Hair follicular keratinocyte (primary cell): ENCODE measurements around the genes CITED4, CTPS1 and FOXJ3.

GRCh38 chr1:40311151-40311655 lies 5.9 kb downstream of the COL9A2 start:
- RAMPAGE, long total RNA: no peak

DNA sequence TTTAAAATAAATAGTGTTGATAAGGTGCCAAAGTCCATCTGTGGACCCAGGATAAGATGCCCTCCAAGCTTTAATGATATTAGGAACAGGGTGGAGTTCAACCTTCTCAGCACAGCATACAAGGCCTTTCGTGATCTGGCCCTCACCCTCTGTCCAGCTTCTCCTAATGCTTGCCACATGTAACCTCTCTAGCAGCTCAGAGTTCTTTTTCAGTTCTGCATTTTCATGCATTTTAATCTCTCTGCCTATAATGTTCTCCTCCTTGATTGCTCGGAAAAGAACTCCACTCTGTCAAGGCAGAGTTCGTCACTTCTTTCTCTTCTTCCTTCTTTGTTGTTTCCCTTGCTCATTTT lies 21.4 kb upstream of the SMAP2 start:
- RAMPAGE, long total RNA: no peak

DNA sequence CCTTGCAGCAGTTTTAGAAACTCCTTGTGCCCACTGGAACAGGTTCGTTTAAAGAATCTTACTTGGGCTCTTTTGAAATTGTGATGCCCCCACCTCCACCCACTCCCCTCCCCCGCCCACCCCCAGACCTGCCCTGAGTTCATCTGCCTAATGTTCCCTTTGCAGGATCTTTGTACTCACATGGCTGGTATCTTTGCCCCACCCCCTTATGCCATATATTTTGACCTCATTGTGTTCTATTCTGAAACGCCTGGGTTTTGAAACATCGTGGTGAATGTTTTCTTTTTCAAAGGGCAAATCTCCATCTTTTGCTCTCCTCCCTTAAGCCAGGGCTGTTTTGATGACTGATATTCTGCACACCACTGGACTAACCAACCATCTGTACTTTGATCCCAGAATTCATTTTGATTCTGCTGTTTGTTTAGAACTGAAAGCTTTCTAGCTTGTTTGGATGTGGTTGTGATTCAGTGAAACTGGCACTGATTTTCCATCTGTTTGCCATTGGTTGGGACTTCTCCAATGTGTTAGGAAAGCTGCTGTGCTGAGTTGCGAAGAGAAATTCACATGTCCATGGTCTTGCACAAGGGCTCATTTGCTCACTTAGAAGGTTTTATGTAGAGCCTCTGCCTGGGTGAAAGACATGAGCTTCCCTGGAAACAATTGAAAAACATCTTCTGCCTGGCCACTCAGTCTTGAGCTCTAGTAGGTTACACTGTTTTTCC lies 16.4 kb downstream of the SMAP2 start:
- RAMPAGE, long total RNA: no peak

GRCh38 chr1:40396396-40396897 lies 22.9 kb downstream of the SMAP2 start:
- RAMPAGE, long total RNA: no peak

DNA sequence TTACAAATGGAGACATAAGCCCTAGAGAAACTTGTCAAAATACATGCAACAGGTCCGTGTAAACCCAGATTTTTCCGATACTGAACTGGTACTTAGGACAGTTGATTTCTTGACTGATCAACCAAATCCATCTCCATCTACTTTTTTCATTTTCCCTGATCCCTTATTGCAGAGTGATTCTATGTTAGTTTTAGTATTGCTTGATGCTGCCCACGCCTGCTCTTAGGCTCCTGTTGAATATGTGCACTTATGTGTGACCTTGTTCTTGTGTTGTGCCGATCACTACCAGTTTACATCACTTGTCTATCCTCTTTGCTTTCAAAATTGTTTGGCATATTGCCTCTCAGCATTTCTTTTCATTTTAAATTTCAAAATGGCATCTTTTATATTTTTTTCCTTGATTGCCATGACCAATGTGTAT lies 28.2 kb downstream of the SMAP2 start:
- RAMPAGE, long total RNA: no peak

GRCh38 chr1:40797219-40798134 lies 13.9 kb downstream of the KCNQ4 start:
- RAMPAGE, long total RNA: no peak

DNA sequence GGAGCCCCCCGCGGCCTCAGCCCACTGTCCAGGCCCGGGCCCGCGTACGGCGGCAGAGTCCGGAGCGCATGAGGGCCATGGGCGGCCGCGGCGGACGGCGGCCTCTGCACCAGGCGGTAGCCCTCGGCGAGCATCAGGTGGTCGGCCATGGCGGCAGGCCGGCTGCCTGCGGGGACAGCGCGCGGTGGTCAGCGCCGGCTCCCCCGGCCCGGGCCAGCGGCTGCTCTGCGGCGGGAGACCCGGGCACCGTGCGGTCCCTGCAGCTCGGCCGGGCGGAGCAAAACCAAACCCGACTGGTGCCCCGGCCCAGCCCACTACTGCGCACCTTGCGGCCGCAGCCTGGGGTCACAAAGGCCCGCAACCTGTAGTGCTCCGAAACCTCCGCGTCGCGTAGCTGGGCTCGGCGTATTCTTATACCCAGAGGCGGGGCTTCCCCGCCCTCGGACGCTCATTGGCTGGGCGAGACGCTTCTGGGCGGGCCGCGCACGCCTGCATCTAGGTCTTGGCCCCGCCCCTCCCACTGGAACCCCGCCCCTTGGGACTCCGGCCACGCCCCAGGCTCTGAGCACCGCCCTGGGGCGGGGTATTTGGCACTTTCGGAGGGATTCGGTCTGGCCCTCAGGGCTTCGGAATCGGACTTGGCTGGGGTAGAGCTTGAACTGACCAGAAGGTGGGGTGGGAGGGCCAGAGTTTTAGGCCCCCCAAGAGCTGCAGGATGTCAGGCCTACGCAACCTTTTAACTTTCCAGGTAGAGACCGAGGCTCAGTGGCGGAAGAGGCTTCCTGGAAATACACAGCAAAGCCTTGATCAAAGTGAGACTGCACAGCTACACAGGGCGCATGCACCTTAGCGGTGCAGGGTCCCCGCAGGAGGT lies at the start of gene CITED4:
Gene CITED4, minus strand, starts transcription at position 385 of the 874 bp plus-strand sequence.
- RAMPAGE, long total RNA: no peak

DNA sequence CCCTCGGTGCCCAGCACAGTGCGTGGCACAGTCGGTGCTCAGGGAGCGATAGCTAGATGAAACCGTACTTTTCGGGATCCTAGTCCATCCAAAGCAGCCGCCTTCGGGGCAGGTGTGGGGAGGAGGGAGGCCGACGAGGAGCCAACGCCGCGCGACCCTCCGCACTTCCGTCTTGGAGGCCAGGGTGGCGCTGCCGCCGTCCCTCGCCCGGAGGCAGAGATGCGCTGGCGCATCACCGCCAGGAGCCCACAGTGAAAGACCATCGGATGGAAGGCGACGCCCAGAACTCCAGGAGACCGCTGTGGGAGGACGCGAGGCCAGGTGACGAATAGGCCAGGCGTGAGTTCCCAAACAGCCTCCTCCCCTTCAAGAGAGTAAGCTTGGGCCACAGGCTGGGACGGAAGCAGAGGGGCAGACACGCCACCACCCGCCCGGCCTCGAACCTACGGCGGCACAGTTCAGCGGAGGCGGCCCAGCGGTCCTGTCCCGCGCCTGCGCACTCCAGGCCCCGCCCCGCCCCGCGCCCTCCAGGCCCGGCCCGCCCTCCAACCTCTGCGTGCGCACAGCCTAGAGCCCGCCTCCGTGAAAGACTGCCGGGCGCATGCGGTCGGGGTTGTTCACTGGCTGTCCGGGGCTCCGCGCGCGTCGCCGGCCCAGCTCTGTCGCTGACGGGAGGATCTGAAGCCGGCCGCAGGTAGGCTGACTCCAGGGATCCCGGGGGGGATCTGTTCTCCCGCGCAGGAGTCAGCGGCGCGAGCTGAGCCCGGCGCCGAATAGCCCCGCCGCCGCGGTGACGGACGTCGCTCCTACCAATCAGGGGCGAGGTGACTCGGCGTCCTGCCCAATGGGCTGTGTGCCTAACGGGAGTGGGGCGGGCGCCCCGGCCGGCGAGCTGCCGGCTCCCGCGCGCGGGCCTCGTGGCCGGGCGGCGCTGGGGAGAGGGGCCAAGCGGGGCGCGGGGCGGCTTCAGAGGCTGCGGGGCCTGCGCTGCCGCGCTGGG lies at the start of gene CTPS1:
Gene CTPS1, plus strand, starts transcription at position 561 of the 1,000 bp plus-strand sequence.
- RAMPAGE, long total RNA: start-site peak on the plus strand centred at position 558 of the sequence, 55 bp wide, 32 and 17 reads in 2 replicates

GRCh38 chr1:41474440-41475260 lies 9.8 kb downstream of the EDN2 start:
- RAMPAGE, long total RNA: no peak

GRCh38 chr1:41640175-41640446 lies 155.6 kb upstream of the EDN2 start:
- RAMPAGE, long total RNA: no peak

- RAMPAGE, long total RNA: no peak
Measured at GRCh38 chr1:41641161-41641829, 156.8 kb upstream of the EDN2 start.

DNA sequence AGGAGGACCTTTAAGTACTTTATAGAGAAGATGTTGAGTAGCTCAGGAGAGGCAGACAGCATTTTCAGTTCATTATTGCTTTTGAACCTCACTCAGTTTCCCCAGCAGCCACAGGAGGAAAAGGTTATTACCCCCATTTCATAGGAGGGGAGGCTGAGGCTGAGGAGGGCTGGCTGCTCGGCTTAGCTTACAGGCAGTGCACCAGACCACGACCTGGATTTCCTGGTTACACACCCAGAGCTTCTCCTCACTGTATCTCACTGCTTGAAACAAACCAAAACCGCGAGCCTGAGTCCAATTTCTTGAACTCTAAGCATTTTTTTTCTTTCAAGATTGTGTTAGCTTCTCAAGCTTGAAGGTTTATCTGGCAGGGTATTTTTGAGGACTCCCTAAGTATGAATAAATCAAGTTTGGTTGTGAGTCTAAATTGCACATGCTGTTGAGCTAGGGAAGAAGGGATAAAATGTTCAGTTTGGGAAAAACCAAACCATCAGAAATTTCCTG lies 188.9 kb upstream of the EDN2 start:
- RAMPAGE, long total RNA: no peak

DNA sequence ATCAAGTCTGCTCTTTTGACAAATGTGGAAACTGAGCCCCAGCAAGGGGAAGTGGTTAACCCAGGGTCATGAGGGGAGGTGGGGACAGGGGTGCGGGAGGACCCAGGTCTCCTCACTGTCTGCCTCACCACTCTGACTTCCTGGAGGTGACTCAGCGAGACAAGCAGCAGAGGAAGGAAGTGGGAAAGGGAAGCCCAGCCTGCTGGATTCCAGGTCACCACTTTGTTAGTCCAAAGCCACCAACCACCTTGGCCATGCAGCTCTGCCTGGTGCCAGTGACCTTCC lies 199.5 kb upstream of the EDN2 start:
- RAMPAGE, long total RNA: no peak

DNA sequence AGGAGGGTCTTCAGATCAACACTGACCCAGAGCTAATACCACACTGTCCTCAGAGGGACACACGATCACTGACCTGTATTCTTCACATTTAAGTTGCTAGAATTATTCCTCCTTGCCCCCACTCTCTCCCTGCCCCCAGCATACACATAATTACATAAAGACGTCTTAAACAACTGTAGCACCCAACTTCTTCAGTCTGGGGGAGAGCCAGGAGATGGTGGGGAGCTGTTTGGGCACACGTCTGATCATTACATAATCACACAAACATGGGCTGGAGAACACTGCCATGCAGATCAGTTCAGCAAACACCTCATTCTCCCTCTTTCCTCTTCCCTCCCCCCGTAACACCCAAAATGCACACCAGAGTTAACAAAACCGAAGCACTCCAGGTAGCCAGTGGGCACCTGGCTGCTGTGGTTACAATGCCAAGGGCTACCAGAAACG lies 1.7 kb downstream of the HIVEP3 start:
- RAMPAGE, long total RNA: no peak

- RAMPAGE, long total RNA: no peak
Measured at GRCh38 chr1:41919494-41920395, 1.0 kb upstream of the HIVEP3 start.

GRCh38 chr1:41955287-41956094 lies 36.8 kb upstream of the HIVEP3 start:
- RAMPAGE, long total RNA: no peak

- RAMPAGE, long total RNA: no peak
Measured at GRCh38 chr1:42214562-42214929, 50.0 kb upstream of the GUCA2A start.

GRCh38 chr1:42287684-42288240 lies 47.3 kb downstream of the FOXJ3 start:
- RAMPAGE, long total RNA: no peak

DNA sequence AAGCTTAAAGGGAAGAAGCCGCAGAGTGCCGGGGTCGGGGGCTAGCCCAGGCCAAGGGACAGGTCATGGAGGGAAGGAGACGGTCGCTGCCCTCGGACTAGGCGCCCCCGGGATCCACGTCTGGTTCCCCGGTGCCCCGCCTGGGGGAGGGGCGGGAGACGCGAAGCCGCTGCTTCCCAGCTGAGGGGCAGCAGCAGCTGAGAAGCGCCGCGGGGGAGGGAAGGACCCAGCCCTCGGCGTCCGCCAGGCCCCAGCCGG lies 471 bp downstream of the FOXJ3 start:
- RAMPAGE, long total RNA: no peak

GRCh38 chr1:42334893-42335750 lies at the start of gene FOXJ3:
Gene FOXJ3, minus strand, starts transcription at chr1:42335235.
- RAMPAGE, long total RNA: no peak